Measurements from ENCODE around the genes OR4A15 and OR5I1.

GRCh38 chr11:47471473-47472450 is 22.8 kb upstream of the RAPSN start:
- PRO-cap = no peak
- RAMPAGE, long total RNA, 3 experiments = no peak in any of the 3 experiments

- PRO-cap = no peak
- RAMPAGE, long total RNA, 3 experiments = no peak in any of the 3 experiments
These were observed 45.7 kb upstream of the RAPSN start for GRCh38 chr11:47494692-47495005.

- PRO-cap = no peak
- RAMPAGE, long total RNA, 3 experiments = no peak in any of the 3 experiments
These were observed 49.7 kb upstream of the RAPSN start for GRCh38 chr11:47498514-47499112.

DNA sequence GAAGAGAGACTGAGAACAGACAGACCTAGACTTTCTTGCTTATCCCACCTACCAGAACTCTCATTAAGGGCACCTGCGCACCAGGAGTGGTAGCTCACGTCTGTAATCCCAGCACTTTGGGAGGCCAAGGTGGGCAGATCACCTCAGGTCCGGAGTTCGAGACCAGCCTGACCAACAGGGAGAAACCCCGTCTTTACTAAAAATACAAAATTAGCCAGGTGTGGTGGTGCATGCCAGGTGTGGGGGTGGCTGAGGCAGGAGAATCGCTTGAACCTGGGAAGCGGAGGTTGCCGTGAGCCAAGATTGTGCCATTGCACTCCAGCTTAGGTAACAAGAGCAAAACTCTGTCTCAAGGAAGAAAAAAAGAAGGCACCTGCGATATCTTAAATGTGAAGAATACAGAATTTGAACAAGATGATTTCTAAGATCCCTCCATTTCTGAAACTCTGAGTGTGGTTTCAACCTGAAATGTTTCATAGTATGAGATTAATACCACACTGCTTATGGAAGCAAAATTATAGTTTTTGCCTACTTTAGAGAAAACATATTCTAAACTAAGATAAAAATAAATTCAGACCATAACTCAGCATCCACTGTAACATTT is 26.9 kb downstream of the CELF1 start:
- PRO-cap = no peak
- RAMPAGE, long total RNA, 3 experiments = no peak in any of the 3 experiments

DNA sequence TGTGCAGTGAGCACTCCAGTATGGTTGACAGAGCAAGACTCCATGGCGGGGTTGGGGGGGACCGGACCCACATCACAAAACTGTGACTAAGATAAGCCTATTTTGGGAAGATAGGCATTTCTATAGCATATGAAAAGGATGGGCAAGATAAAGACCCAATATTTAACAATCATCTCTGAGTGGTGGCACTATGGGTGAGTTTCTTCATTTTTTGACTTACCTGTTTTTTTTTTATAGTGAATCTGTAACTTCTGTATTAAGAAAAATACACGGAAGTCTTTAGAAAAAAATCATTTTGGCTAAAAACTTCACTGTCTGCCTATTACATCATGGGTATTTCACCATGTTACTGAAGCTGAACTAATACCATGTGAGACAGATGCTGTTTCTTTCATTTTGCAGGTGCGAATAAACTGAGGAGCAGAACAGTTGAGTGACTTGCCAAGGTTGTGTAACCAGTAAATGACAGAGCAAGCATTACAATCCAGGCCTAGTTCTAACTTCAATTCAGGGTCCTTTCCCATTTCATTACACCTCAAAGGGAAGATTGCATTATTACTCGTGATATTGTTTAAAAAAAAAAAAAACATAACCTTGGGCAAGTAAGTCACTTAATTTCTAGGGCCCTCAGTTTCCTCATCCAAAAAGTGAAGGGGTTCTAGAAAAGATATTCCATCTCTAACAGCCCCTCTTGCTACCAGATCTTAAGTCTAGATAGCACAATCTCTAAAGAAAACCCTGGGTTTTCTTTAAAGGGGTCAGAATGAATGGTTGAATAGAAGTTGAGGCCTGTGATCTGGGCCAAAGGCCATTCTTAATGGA is 2.3 kb downstream of the CELF1 start:
- PRO-cap = no peak
- RAMPAGE, long total RNA, 3 experiments = no peak in any of the 3 experiments

DNA sequence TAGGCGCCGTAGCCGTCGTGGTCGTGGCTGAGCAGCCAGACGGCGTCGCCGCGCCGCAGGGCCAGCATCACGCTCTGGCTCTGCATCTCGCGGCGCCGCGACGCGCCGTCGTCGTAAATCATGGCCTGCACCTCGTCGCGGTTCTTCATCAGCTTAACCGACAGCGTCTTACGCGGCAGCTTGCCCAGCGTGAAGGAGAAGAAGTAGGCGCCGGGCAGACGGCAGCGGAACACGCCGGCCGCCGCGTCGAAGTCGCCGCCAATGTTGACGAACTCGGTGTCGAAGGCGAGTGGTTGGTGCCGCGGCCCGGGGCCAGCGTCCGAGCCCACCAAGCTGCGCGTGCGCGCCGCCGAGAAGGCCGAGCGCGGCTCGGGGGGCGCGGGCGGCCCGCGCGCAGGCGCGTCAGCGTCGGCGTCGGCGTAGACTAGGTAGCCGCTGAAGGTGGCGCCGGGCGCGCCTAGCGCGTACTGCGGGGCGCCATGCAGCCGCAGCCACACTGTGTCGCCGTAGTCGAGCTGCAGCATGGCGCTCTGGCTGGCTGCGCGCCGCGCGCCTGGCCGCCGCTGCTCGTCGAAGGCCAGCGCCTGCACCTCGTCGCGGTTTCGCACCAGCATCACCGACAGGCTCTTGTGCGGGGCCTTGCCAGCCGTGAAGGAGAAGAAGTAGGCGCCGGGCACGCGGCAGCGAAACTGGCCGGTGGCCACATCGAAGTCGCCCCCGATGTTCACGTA is 3.6 kb downstream of the FAM180B start:
- PRO-cap = no peak
- RAMPAGE, long total RNA, 3 experiments = no peak in any of the 3 experiments

GRCh38 chr11:47947354-47947587 is 33.1 kb upstream of the PTPRJ start:
- PRO-cap = no peak
- RAMPAGE, long total RNA, 3 experiments = no peak in any of the 3 experiments

GRCh38 chr11:47983106-47983852 is 2.9 kb downstream of the PTPRJ start:
- PRO-cap = no peak
- RAMPAGE, long total RNA, 3 experiments = no peak in any of the 3 experiments

GRCh38 chr11:47998630-47999330 is 18.4 kb downstream of the PTPRJ start:
- PRO-cap = no peak
- RAMPAGE, long total RNA, 3 experiments = no peak in any of the 3 experiments

DNA sequence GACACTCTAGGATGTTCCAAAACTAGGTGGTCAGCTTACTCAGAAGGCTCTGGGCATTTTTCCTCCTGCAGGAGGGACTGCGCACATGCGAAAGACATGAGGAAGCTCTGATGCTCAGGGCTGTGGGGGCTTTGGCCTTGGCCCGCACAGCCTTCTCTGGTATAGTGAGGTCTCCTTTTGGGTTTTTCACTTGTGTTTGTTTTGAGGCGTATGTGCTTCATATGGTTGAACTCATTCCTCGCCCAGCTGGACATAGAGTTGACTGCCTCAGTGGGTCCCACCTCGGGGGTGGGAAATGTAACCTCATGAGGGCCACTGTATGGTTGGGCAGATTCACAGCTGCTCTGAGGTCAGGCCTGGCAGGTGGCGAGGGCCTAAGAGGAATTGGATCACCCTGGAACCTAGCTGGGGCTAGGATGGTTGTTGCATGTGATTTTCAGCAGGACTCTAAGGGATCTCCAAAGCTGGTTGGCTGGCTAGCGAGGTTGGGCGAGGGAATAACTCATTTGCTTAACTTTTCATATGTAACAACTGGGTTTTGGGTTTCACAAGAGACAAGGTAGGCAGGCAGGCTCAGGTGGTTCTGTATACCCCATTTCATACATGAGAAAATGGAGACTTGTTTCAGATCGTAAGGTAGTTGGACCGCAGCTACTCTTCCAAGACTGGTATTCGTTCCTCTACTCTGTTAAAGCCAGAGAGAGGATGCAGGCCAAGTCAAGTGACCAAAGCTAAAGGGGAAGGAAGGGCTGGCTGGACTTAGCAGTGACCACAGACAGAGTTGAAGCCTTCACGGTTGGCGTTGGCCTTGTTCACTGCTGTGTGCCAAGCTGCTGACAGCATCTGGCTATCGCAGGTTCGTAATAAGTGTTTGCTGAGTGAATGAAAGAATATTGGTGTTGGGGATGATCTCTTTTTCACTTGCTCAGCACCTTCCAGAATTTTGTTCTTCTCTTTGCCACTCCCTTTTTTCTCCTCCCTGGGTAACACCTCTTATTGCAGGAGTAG is 64.0 kb downstream of the PTPRJ start:
- PRO-cap = bidirectional peak, plus-strand start at position 765 of the sequence, minus-strand start at position 674 of the sequence
- RAMPAGE, long total RNA, 3 experiments = start-site peak on the plus strand in 1 of 3 experiments, centred at position 204 of the sequence, 5 reads per replicate

DNA sequence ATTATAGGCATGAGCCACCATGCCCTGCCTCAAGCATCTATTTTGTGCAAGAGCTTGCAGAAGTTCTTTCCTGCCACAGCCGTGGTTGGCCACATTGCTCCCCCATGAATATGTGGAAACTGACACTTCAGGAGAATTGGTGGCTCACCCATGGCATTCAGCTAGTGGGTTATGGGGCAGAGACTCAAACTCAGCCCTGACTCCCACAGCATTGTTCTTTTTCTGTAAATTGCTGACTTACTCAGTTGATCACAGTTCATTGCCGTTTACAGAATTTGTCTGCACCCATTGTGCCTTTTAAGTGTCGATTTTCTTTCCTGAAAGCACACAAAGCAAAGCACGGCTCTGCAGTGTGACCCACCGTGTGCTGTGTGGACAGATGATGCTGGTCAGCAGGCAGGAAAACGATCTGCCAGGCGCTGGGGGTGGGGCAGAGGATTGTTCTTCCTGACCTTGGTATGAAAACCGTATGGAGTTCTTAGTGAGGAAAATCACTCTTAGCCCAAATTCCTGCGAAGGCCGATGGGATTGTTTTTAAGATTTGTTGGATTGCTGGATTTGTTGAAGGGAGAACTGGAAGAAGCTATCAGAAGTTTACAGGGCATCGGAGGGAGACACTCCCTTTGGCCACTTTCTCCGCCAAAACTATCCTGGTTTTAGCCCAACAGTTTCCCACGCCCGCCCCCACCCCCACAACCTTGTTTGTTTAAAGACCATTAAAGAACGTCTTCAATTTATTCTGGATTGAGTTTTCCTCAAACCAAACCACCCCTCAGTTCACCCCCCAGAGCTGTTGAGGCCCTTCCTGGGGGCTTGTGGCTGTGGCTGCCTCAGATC is 115.7 kb downstream of the PTPRJ start:
- PRO-cap = no peak
- RAMPAGE, long total RNA, 3 experiments = no peak in any of the 3 experiments

GRCh38 chr11:48101051-48102352 is 115.1 kb upstream of the OR4B1 start:
- PRO-cap = no peak
- RAMPAGE, long total RNA, 3 experiments = no peak in any of the 3 experiments

DNA sequence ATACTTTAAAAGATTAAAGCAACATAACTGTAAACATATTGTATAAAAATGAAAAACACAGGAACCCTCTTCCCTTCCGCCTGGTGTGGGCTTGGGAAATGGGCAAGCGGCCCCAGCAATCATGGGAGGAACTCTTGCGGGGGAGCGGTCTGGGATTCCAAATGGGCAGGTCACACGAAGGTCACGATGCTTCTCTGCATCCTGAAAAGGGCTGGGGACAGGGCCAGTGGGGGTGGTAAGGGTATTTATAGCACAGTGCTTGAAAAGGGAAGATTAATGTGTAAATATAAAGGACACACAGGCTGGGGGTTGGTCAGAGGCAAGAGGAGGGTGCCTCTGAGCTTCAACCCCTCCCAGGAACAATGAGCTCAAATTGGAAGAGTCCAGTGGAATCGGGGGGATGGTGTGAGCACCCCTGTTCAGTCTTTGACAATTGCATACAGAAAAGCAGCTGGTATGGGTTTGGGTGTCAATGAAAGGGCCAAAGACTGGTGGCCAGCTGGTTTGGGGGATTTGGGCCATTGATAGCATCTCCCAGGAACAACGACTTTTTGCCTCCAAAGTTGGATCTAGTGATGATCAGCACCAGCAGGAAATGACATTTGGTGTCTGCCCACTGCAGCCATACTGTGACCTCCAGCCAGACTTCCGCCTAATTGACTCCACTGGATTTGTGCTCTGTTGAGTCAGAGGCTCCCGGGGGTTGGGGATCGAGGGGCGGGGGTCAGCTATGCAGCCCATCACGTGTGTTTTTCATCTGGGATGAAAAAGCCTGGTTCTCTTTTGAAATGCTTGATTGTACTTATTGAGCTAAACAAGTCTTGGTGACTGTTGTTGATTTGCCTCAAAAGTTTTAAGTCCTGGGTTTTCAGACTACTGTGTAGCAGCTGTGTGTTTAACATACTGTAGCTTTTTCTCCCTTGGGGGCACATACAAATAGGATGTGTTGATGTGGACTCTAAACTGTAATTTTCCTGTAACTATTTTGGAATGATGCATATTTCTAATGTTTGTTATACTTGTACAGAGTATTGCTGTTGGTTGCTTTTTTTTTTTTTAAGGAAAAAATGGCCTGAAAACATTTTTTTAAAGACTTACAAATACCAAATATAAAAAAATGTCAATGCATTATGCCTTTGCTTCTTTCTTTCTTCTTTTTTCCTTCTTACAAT is 46.5 kb upstream of the OR4B1 start:
- PRO-cap = no peak
- RAMPAGE, long total RNA, 3 experiments = no peak in any of the 3 experiments

DNA sequence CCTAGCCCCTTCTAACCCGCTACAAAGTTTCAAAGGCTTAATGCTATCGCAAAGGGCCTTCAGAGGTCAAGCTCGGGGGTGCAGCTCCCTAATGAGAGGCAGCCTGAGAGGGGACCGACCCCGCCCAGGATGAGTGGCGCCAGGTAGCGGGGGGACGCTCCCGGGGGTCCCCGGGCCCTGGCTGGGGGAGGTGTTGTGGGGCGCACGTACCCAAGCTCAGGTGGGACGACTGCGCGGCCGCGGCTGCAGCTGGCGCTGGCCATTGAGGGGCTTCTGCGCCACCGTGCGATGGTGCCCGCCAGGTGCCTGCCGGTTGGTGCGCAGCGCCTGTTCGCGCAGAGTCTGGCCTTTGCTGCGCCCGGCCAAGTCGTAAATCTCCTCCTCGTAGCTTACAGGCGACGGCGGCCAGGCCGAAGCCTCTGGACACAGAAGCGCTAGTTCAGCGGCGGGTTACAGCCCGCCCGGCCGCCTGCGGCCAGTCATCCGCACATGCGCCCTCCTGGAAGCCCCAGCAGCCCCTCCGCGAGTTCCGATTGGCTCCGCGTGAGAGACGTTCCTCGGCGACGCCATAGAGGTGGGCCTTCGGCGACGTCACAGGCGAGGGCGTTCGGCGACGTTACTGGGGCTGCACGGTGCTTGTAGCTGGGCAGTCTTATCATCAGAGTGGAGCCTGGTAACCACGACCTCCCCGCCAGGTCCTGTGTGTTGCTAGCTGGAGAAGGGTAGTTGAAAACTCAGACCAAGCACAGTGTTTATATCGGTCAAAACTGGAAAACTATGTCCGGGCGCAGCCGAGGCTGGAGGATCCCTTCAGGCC is 315.8 kb upstream of the OR4C12 start:
- PRO-cap = no peak
- RAMPAGE, long total RNA, 3 experiments = no peak in any of the 3 experiments

GRCh38 chr11:55367567-55368171 is at the start of gene OR4A15:
OR4A15 (plus strand) TSS chr11:55367974.
- PRO-cap = no peak
- RAMPAGE, long total RNA, 3 experiments = no peak in any of the 3 experiments

DNA sequence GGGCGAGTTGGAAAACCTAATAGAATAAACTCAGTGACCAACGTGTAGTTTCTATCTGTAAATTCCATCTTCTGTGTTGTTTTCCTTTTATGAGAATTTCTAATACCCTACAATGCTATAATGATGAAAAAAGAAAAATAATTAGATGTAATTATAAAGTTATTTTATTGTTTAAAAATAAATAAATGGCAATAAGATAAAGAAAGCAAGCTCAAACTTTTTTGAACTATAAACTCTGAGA is at the start of gene OR5I1:
Gene OR5I1, minus strand, starts transcription at position 68 of the 241 bp plus-strand sequence.
- PRO-cap = no peak
- RAMPAGE, long total RNA, 3 experiments = no peak in any of the 3 experiments

GRCh38 chr11:57092047-57092755 is 89.6 kb upstream of the LRRC55 start:
- PRO-cap = no peak
- RAMPAGE, long total RNA, 3 experiments = no peak in any of the 3 experiments

DNA sequence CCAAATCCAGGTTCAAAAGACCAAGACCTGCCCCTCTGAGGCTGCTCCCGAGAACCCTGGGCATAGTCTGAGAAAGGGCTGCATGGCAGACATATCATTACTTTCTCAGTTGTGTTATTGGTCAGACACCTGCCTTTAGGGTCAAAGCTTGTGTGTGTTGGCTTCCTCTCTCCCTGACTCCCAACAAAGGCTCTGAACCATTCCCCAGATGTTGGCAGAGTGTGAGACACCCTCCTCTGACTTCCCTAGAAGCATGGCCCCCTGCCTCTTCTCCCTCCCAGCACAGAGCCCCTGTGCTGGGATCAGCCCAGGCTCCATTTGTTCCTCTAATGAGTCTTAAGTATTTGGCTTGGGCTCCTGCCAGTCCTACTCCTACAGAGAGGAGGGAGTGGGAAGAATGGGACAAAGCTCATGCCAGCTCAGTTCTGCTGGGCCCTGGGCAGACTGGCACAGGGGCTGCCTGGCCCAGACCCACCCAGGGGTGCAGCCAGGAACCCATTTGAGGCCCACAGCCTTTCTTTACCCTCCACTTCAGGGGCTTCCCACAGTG is 30.2 kb downstream of the TNKS1BP1 start:
- PRO-cap = no peak
- RAMPAGE, long total RNA, 3 experiments = no peak in any of the 3 experiments

DNA sequence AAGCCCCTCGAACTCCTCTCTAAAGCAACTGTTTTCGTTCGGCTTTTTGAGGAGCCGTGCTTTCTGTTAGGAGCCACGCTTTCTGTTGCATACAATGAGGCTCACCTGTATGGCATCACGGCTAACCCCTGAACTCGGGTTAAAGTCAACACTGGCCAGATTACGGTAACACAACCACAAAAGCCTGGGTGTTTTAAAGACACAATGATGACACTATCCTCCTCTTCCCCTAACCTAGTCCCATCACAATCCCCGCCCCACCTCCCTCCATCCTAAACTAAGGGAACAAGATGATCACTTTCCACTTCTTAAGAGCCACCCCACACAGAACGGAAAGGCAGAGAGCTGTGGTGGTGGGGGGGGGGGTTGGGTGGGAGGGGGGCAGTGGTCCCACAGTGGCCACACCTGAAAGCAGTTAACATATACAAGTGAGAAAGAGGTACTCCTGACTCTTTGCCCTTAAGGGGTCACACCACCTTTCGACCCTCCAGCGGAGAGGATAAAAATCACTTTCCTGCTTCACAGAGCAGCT is 18.1 kb downstream of the TNKS1BP1 start:
- PRO-cap = no peak
- RAMPAGE, long total RNA, 3 experiments = no peak in any of the 3 experiments

DNA sequence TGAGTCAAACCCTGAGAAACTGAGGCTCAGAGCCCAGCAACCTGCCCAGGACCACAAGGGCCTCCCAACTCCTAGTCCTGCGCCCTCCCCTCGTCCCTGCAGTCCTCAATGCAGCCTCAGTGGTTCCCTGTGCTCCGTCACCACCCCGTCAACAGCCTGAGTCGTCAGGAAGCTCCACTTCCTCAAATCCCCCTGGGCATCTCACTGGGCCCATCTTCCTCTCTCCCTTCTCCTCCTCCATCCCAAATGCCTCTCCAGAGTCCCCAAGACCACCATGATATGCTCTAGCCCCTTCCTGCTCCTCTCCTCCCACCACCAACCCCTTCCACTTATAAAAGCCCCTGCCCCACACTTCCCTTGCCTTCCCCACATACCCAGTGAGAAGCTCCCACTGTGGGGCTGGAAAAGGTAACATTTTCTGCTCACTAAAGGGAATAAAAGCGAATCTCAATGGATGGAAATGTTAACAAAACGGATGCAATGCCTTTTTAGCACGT is 17.5 kb downstream of the TNKS1BP1 start:
- PRO-cap = no peak
- RAMPAGE, long total RNA, 3 experiments = no peak in any of the 3 experiments